Helper T cell (primary cell): ENCODE data around the genes SET and IER5L.

DNA sequence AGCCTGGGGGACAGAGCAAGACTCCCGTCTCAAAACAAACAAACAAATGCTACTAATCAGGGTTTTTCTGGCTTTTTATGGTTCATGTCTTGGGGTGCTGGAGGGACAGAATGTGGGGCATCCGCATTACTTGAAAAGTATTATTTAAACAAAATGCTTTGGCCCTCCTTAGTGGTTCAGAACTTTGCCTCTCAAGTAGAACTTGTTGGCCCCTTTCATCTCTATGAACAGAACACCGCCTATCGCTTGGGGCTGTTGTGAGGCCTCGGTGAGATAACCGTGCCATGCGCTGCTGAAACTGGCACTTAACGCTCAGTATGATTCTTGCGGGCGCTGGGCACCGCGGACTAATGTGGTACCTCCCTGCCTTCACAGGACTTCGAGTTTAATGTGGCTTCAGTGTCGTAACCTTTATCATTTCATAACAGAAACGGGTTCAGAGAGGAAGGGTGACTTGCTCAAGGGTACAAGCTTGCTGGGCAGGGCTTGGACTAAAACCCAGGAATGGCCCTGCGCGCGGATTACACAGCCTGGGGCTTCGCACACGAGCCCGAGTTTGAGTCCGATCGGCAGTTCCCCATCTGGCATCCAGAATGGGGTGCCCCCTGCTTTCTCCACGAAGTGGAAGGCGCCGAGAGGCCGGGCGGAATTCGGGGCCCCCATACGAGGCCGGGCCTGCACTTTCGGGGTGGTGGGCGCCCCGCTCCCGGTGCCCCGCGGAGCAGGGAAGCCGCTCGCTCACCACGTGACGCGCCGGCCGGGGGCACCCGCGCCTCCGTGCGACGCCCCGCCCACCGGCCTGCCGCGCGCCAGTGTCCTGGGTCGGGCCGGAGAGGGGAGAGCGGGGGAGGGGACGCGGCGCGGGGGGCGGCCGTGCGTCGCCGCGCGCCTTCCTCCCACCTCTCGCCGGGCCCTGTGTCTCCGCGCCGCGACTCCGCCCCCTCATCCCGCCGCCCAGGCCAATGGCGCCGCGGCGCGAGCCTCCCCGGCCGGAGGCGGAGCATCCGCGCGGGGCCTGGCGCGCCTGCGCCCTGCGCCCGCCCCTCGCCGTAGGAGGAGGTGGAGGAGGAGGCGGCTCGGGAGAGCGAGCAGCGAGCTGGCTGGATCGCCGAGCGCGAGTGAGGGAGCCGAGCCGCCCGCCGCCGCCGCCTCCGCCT lies at the start of gene SET:
Gene SET, plus strand, starts transcription at position 1,042 of the 1,157 bp plus-strand sequence.
- PRO-cap, 2 experiments, result peak in 2 of 2 experiments; most common plus-strand start position 422 of the sequence (in 2); most common minus-strand start position 917 of the sequence (in 2)

DNA sequence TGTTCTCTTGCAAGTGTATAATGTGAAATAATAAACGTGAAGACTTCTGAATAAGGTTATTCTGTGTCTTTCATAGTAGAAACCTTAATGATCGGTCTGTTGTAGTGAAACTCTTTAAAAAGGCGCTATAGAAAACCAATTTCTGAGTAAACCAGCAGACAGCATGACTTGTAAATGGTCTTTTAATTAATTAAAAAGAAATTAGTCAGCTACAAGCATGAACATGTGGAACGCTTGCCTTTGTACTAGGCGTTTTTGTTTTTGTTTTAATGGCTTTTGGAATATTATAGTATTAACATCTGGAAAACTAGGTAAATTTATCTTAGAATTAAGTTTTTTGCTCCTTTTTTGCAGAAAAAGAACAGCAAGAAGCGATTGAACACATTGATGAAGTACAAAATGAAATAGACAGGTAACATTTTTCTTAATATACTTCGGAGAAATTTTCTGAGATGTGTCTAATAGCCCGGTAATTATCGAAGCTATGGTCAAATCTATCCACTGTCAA lies 1.8 kb downstream of the SET start:
- PRO-cap, 2 experiments, result no peak in any of the 2 experiments

DNA sequence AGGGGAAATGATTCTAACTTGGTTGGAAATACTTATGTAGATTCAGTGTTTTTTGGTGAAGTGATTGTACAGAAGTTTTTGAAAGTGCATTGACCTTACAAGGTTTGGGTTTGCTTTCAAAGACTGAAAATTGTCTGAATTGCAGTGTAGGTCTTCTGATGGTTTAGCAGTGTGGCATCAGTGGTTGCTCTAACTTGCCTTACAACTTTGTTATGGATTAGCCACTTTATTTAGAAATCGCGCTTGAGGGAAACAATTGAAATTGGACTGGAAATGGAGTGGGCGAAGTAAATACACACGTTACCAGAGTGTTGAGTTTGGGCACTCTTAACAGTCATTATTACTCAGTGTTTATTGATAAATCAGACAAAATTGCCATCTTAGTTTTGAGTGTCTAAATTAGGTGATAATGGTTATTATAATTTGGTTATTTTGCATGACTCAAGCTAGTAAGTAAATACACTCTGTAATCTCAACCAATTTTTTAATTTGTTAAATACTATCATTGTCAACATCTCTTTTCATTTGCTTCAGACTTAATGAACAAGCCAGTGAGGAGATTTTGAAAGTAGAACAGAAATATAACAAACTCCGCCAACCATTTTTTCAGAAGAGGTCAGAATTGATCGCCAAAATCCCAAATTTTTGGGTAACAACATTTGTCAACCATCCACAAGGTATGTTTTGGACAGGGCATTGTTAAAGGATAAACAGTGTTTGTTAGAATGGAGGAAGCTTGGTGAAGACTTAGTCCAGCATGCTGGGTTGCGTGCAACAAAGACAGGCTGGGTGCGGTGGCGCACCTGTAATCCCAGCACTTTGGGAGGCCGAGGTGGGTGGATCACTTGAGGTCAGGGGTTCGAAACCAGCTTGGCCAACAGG lies 2.5 kb downstream of the SET start:
- PRO-cap, 2 experiments, result no peak in any of the 2 experiments

GRCh38 chr9:128770050-128770782 lies 1.5 kb downstream of the ZER1 start:
- PRO-cap, 2 experiments, result no peak in any of the 2 experiments

- PRO-cap, 2 experiments, result no peak in any of the 2 experiments
Observed at GRCh38 chr9:128881561-128881785, 277 bp downstream of the KYAT1 start.

- PRO-cap, 2 experiments, result no peak in any of the 2 experiments
Observed at GRCh38 chr9:128916714-128917675, 3.8 kb upstream of the PHYHD1 start.

GRCh38 chr9:129014525-129015052 lies 13.5 kb downstream of the SH3GLB2 start:
- PRO-cap, 2 experiments, result no peak in any of the 2 experiments

- PRO-cap, 2 experiments, result no peak in any of the 2 experiments
Observed at GRCh38 chr9:129037199-129037461, 704 bp downstream of the MIGA2 start.

DNA sequence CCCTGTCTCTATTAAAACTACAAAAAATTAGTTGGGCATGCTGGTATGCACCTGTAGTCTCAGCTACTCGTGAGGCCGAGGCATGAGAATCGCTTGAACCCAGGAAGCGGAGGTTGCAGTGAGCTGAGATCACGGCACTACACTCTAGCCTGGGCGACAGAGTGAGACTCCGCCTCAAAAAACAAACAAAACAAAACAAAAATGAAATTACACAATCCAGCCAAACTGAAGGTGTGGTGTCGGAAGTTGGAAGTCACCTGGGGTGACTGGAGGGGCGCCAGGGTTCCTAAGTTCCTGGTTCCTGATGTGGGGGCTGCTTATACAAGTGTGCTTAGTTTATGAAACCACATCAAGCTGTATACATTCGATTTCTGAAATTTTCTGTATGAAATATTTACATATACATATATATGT lies 3.7 kb upstream of the DOLPP1 start:
- PRO-cap, 2 experiments, result no peak in any of the 2 experiments

DNA sequence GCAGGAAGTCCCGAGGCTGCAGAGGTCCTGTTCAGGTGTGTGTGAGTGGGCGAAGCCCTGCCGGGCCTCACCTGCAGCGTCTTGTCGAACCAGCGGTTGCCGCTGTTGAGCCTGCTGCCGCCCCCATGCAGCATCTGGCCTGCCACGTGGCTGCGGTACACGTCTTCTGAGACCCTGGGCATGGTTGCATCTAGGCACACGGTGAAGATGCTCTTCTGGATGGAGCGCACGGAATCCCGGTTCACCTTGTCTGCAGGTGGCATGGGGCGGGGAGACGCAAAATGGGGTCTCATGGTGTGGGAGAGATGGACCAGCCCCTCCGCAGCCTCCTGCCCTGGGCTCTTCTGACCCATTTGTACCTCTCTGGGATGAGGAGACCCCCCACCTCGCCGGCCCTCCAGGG lies 10.2 kb downstream of the CRAT start:
- PRO-cap, 2 experiments, result no peak in any of the 2 experiments

- PRO-cap, 2 experiments, result no peak in any of the 2 experiments
Observed at GRCh38 chr9:129161249-129161672, 16.8 kb downstream of the IER5L start.

DNA sequence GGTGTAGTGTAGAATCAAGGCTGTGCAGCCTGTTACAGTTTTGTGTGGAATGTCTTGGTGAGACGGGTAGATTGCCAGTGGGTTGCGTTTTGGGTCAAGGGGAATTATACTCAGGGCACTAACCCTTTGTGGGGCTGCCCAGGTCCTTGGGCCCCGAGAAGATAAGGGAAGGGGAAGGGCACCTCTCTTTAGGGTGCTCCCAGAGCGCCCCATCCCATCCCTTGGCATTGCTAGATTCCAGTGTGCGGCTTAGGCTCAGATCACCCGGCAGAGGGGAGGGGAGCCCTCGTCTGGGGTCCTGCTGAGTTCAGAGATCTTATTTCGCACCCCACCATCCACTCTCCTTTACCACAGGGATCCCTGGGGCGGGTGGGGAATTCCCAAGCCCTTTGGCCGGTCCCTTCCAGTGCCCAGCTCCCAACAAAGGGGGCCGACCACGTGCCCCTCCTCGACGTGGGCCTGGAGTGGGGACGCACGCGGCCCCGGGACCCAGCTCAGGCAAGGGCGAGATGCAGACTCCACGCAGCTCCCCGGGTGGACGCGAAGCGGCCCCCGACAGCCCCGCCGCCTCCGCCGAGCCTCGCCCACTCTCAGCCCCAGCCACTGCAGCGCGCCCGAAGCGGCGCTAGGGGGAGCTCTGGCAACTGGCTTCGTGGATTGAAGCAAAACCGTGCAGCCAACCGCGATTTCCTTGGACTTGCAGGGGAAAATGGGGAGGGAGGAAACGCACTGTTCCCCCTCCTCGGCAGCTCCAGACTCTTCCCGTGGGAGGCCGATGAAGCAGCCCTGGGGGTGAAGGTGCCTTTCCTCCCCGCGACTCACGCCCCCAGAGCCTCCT lies 4.3 kb downstream of the IER5L start:
- PRO-cap, 2 experiments, result no peak in any of the 2 experiments

DNA sequence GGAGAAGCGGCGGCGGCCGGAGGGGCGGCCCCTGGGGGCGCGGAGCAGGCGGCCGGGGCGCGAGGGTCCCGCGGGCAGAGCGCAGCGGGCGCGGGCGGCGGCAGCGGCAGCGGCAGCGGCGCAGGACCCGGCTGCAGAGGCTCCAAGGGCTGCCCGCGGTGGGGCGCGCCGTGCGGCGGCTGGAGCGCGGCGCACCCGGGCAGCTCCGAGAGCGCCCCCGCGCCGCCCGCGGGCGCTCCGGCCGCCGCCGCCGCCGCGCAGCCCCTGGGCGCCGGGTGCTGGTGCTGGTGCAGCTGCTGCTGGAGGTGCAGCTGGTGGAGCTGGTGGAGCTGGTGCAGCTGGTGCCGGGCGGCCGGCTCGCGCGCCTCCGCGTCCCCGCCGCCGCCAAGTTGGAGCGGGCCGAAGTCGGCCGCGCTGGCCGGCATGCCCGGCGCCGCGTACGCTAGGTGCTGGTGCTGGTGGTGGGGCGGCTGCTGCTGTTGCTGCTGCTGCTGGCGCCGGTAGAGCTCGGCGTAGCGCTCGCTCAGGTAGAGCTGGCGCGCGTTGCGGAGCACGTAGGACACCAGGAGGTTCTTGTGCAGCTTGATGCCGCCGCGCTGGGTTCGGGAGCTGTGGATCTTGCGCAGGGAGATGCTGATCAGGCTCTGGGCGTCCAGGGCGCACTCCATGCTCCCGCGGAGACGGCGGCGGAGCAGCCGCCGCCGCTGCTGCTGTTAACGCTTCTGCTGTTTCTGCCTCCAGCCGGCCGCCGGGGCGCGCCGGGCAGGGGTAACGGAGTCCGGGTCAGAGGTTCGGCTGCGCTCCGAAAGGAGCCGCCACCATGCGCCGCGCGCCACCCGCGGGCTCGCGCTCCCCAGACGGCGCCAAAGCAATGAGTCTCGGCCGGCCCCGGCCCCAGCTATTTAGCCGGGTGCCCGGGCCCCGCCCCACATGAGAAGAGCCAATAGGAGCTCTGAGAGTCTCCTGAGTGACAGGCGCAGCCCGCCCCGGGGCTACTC lies at the start of gene IER5L:
Gene IER5L, minus strand, starts transcription at position 877 of the 998 bp plus-strand sequence.
- PRO-cap, 2 experiments, result peak in 2 of 2 experiments; most common minus-strand start position 873 of the sequence (in 2)

GRCh38 chr9:129182115-129182531 lies 4.1 kb upstream of the IER5L start:
- PRO-cap, 2 experiments, result no peak in any of the 2 experiments

DNA sequence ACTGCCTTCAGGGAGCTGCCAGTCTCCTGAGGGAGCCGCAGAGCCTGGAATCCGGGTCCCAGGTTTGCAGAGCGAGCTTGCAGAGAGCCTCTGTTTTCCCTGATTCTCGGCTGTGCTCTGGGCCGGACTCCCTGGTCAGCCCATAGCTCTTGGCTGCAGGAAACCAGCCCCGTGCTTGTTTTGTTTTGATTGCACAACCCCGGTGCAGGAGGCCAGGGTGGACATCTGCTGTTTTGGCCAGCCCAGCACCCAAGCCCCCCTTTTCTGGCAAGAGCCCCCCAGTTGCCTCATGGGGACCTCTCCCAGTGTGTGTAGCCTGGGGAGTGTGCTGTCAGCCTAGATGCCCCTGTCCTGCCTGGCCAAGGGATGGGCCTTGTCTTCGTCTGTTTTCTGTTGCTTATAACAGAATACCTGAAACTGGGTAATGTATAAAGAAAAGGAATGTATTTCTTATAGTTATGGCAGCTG lies 137.6 kb upstream of the IER5L start:
- PRO-cap, 2 experiments, result no peak in any of the 2 experiments

- PRO-cap, 2 experiments, result no peak in any of the 2 experiments
Observed at GRCh38 chr9:129322346-129322834, 144.3 kb upstream of the IER5L start.

DNA sequence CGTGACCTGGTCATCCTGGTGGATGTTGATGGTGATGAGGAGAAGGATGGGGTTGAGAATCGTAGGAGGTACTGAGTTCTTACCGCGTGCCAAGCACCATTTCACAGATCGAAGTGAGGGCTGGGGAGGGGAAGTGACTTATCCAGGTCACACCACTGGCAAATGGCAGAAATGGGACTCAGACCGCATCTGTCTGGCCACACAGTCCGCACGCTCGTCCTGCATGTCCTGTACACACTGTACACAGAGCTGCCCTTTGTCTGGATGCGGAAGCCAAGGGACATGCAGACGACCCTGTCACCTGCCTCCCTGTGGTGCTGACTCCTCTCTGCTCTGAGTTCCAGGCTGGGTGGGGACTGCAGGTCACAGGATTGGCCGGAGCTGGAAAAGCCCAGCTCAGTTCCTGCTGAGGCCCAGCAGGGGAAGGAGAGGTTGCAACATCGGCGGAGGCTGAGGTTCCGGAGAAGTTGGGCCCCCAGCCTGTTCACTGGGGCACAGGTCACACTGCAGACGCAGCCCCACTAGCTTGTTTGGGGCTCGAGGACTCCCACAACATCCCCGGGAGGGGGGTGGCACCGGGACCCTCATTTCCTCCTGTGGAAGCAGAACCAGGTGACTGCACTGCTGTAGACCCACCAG lies 165.7 kb upstream of the IER5L start:
- PRO-cap, 2 experiments, result no peak in any of the 2 experiments

DNA sequence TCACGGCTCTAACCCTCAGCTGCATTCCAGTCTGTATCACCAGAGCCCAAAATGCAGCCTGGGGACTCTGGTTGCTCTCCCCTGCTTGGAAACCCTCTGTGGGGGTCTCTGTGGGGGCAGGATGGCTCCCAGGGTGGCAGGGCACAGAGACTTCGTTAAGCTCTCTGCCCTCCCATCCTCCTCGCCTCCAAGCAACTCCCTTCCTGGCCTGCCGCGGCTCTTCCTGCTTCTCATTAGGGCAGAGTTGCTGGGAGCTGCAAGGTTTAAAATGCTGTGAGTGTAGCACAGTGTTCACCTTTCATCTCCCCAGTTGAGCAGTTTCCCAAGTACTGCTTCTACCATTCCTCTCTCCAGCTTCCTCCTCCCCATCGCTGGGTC lies 188.6 kb downstream of the C9orf50 start:
- PRO-cap, 2 experiments, result no peak in any of the 2 experiments

DNA sequence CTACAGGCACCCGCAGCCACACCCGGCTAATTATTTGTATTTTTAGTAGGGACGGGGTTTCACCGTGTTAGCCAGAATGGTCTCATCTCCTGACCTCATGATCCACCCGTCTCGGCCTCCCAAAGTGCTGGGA lies 131.6 kb downstream of the C9orf50 start:
- PRO-cap, 2 experiments, result no peak in any of the 2 experiments

DNA sequence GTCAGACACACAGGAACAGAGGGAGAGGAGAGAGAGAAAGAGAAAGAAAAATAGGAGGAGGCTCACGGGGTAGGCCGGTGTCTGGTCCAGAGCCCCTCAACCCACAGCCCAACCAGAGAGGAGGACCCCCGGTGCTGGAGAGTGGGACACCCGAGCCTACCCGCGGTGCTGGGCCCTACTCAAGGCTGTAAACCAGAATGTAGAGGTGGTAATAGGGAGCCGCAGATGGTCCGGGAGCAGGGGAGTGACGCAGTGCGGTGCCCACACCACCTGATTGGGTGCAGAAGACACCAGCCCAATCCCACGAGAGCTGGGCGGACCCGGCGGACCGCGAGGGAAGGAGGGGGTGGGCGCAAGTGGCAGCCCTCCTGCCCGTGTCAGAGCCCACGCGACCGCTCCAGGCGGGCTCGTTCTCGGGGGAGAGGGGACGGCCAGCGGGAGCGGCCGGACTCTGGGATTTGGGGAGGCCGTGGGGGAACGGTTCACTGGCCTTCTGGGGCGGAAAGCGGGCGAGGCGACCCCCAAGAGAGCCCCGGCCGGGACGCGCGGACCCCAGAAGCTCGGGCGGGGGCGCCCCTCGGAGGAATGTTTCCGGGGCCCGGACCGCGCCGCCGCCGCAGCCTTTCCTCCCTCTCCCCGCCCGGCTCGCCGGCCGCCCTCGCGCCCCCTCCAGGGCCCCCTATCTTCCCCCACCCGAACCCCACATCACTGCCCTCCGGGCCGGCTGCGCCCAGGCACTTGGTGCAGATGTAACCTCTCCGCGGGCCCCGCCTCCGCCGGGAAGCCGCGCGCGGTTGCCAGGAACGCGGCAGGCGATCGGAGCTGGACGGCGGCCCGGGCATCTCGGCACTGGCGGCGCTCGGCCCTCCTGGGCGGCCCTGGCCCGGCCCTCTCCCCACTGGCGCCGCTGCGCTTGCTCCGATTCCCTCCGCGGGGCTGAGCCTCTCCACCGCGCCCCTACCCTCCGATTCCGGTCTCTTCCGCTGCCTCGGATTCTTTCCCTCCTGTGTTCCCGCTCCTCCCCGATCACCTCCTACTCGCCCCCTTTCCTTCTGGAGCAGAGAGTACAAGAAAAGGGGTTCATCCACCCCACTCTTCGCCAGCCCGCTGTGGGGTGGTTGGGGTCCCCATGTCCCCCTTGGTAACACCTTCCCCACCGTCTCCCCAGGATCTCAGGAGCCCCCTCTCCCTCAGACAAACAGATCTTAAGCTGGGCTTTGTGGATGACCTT lies 70.9 kb downstream of the C9orf50 start:
- PRO-cap, 2 experiments, result no peak in any of the 2 experiments